ENCODE data around the genes GTF2H2 and MRPS27.

GRCh38 chr5:67807319-67808190 is 408.0 kb upstream of the PIK3R1 start:
- RRBS, result no CpG with 5 or more reads among the region's 1 CpG

DNA sequence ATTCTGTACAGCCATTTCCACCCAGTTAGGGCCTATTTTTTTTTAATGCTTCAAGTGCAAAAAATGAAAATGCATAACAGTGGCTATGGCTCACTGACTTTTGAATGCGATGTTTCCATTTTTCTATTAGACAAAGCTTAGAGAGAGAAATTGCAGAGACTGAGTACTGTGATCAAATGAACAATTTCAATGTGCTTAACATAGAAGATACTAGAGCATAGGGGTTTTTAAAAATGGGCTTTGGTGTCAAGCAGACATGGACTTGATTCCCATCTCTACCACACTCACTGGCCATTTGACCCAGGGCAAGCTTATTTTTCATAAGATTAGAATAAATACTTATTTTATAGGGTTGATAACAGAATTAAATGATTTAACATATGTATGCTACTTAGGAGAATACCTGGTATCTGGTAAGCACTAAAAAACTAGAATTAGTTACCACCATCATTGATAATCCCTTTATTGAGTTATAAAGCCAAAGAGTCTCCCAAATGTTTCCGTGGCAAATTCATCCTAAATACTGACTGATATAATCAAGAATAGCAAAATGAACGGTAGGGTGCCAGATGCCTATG is 254.2 kb upstream of the PIK3R1 start:
- RRBS, result no CpG with 5 or more reads among the region's 3 CpGs

DNA sequence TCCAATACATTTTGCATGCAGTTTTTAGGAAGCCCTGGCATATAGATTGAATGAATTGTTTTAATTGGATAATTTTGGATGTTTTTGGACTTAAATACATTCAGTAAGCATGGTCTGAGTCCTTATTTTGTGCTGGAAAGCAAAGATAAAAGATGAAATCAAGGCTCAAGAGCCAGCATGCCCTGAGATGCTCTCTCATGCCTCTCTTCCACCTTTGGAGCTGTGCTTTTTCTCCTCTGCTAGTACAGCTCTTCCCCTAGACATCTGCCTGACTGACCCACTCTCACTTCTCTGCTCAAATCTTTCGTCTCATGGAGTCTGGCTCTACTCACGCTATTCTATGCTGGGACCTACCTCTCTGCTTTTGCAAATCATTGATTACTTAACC is 14.3 kb downstream of the PIK3R1 start:
- RRBS, result no CpG with 5 or more reads among the region's 2 CpGs

DNA sequence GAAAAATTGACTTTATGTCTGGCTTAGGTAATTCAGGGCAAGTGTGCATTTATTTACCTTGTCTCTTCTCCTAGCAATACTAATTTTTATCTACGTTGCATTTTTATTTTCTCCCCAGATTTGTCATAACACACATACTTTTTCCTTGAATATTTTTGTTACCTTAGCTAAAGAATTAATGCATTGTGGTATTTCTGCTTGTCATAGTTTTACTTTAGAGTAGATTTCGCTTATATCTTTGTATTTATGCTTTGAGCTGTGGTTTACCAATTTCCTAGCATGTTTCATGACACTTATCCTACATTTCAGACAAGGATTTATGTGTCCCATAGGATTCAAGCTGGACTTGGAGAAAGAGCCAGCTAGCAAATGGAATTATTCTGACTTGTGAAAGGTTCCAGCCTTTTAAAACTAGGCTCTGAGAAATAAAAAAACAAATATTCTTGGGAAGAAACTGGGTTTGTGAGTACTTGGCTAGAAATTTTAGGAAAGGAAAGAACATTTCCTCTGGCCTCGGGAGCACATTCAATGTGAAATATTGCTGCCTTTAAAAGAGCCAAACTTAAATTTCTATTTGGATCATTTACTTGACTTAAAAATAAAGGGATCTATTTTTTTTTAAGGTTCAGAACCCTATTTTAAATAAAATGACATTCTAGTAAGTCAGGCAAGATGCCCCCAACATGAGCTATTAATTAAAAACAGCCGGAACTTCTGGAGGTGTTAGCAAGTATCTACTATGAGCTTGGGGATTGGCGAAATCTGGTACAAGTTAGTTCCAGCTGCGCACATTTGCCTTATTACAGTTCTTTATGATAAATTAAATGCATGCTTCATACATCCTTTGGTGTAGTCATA is 37.7 kb downstream of the PIK3R1 start:
- RRBS, result no CpG with 5 or more reads among the region's 6 CpGs

- RRBS, result no CpG with 5 or more reads among the region's 3 CpGs
Observed at GRCh38 chr5:68284925-68285758, 69.6 kb downstream of the PIK3R1 start.

DNA sequence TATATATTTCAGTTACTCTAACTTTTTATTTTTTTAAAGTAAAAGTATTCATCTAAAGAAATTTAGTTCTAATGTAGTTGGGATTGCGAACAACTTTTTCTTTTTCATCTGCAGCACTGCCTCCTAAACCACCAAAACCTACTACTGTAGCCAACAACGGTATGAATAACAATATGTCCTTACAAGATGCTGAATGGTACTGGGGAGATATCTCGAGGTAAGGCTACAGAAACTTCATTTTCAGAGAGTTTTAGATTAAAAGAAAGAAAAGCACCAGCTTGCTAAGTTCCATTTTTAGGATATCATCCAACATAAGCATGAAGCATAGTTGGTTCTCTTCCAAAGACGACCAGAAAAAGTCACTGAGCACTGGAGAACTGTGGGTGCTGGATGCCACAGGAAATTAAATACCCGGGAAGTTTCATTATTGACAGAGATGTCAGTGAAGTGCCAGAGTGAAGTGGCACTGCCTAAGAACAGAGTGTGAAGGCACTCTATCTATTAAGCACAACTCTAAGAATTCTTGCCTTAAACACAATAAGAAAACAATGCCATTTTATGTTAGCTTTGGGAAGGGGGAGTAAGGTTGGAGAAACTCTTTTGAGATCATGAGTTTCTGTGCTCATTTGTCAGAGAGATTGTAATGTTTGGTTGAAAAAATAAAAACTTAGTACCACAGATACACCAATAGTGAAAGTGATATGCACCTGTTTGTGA is 76.7 kb downstream of the PIK3R1 start:
- RRBS, result no CpG with 5 or more reads among the region's 5 CpGs

- RRBS, result no CpG with 5 or more reads among the region's 3 CpGs
Observed at GRCh38 chr5:68533272-68533860, 317.8 kb downstream of the PIK3R1 start.

GRCh38 chr5:68744550-68745469 is 349.0 kb upstream of the SLC30A5 start:
- RRBS, result no CpG with 5 or more reads among the region's 10 CpGs

DNA sequence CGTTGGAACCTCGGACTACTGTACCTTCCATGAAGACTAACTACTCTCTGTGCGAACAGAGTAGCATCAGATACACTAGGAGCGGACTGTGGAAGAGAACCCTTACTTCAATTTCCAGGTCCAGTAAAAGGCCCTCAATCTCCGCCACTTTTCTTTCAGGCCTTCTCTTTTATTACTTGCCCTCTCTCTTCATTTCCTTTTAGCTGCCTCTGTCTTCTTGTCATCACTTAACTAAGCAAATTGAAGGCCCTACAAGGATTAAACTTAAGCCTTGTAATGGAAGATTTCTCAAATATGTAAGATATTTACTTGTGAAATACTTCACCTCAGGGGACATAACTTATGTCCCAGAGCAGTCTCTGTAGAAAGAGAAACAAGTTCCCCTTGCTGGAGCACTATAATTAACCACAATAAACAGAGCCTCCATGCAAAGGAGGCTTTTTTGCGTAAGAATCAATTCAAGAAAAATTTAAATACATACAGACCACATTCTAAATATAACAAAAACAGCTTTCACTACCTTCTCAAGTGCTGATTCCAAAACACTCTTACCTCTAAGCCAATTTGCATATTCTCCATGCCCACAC is 30.8 kb upstream of the CCNB1 start:
- RRBS, result no CpG with 5 or more reads among the region's 6 CpGs

DNA sequence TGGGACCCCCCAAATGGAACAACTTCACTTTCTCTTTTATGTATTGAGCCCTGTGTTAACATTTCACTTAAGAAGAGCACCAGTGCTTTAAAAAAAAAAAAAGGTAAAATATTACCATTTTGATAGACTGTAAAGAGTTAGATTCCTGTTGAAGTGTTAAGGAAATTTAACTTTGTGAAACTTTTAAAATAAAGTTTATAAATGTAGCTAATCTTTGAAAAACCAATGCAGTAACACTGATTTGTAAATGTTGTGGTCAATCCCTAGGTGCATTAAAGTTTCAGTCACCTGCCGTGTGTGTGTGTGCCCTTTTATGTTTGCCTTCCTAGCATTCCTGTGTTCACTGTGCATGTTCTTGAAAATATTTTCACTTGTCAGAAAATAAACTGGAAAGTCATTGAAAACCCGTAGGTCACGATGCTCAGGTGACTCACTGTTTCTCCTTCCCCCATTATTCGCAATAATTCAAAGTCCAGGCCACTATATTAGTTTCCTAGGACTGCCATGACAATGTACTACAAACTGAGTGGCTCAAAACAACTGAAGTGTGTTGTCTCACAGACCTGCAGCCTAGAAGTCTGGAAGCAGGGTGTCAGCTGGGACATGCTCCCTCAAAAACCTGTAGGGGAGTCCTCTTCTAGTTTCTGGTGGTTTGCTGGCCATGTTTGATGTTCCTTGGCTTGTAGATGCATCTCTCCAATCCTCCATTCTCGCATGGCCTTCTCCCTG is 29.2 kb downstream of the MARVELD2 start:
- RRBS, result no CpG with 5 or more reads among the region's 5 CpGs

- RRBS, result no CpG with 5 or more reads among the region's 4 CpGs
Observed at GRCh38 chr5:69495233-69495573, 2.6 kb downstream of the OCLN start.

- RRBS, result no CpG with 5 or more reads among the region's 4 CpGs
Observed at GRCh38 chr5:71020646-71020979, 4.5 kb downstream of the NAIP start.

- RRBS, result no CpG with 5 or more reads among the region's 41 CpGs
Observed at GRCh38 chr5:71067516-71067965, at the start of gene GTF2H2. GTF2H2 (minus strand) TSS chr5:71067676.

- RRBS, result no CpG with 5 or more reads among the region's 2 CpGs
Observed at GRCh38 chr5:71589328-71589532, 2.1 kb downstream of the MCCC2 start.

DNA sequence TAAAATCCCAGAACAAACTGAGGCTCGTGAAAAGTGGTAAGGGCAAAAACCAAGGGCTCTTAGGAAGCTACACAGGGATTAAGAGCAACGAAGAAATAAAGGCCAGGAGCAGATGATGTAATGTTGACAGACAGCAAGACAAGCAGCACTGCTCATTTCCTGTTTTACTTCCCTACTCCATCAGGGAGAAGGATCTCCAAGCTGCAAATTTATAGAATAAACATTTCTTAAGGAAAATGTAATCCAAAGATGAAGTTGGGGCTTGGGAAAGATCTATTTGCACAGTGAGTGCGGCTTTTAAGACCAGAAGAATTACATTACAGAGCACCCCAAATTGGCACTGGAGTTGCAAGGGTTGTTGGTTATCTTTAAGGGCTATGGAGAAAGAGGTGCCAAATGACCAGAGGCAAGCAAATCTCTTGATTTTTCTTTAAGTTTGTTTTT is 182.2 kb upstream of the MAP1B start:
- RRBS, result no CpG with 5 or more reads among the region's 3 CpGs

DNA sequence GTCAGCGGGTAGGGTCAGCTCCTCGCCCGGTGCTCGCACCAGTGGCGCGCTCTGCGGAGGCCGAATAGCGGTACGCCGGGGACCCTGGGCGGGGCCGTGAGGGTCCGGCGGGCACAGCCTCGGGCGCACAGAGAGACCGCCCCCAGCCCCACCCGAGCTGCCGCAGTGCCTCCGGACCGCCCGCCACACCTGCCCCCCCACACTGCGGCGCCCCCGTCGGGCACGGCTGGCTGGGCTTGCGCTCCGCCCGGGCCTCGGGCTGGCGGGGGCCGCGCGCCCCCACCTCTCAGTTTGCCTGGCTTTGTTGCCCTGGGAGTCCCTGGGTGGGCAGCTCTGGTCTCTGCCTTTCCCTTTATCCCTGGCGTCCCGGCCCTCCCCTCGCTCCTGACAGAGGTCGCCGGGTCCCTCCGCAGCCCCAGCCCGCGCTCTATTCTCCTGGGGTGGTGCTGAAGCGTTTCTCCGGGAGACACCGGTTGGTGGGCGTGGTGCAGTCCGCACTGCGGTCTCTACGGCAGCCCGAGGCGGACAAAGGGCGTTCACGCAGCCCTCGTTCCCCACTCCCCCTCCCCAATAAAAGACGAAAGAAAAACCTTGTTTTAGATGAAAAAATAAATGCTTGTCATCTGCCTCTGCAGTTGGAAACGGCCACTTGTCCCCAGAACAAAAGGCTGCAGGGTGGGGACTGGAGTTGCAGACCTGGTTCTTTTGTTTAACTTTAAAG is 1.4 kb downstream of the MAP1B start:
- RRBS, result 2% methylated on average over 32 of the region's 58 CpGs

DNA sequence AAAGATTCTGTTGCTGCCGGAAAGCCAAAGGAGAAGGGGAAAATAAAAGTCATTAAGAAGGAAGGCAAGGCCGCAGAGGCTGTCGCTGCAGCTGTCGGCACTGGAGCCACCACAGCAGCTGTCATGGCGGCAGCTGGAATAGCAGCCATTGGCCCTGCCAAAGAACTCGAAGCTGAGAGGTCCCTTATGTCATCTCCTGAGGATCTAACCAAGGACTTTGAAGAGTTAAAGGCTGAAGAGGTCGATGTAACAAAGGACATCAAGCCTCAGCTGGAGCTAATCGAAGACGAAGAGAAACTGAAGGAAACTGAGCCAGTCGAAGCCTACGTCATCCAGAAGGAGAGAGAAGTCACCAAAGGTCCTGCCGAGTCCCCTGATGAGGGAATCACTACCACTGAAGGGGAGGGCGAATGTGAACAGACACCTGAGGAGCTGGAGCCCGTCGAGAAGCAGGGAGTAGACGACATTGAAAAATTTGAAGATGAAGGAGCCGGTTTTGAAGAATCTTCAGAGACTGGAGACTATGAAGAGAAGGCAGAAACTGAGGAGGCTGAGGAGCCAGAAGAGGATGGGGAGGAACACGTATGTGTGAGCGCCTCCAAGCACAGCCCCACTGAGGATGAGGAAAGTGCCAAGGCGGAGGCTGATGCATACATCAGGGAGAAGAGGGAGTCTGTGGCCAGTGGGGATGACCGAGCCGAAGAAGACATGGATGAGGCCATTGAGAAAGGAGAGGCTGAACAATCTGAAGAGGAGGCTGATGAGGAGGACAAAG is 88.6 kb downstream of the MAP1B start:
- RRBS, result no CpG with 5 or more reads among the region's 22 CpGs

GRCh38 chr5:72199099-72200126 is 92.1 kb downstream of the MAP1B start:
- RRBS, result no CpG with 5 or more reads among the region's 23 CpGs

DNA sequence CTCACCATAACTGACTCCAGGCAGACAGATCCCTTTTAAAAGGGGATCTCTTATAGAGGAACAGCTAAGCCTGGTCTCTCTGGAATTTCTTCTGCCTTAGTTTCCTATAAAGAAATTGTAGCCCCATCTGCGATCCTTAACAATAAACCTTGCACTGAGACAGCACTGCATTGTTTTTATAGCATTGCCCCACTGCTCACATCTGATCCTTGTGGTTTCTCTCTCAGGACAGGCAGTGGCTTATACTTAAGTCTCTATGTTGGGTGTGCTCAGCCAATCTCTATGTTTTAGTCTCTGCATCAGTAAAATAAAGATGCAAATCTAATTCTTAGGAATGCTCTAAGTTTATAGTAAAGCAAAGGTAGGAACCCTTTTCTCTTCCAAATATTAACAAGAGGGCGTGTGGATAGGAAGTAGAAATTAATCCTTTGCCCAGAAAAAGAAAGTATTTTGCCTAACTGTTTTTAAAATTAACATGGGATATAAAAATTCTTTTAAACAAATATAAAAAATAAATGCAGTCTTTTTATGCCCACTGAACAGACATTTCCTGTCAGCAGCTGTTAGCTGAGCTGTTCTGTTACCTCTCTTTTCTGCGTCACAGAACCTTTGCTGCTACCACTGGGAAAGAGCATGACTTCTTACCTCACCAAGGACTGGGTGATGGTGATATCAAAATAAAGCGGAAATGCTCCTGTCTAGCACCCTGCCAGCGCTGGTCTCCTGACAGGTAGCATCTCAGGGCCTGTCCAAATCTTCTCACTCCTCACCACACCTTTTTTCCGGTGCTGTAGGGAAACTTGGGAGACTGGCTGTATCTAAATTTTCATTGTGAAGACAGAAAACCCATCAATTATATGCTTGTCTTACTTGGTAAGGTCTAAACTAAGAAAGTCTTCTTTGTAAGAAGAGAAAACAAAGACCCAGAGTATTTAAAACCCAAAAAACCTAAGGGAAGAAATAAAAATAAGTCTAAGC is 29.4 kb downstream of the MRPS27 start:
- RRBS, result no CpG with 5 or more reads among the region's 6 CpGs

GRCh38 chr5:72319564-72320482 is at the start of gene MRPS27:
MRPS27 (minus strand) TSS chr5:72320240.
- RRBS, result no CpG with 5 or more reads among the region's 58 CpGs